Epithelial cell of esophagus (primary cell): ENCODE measurements around the genes FBXL14, TEX52 and TULP3.

DNA sequence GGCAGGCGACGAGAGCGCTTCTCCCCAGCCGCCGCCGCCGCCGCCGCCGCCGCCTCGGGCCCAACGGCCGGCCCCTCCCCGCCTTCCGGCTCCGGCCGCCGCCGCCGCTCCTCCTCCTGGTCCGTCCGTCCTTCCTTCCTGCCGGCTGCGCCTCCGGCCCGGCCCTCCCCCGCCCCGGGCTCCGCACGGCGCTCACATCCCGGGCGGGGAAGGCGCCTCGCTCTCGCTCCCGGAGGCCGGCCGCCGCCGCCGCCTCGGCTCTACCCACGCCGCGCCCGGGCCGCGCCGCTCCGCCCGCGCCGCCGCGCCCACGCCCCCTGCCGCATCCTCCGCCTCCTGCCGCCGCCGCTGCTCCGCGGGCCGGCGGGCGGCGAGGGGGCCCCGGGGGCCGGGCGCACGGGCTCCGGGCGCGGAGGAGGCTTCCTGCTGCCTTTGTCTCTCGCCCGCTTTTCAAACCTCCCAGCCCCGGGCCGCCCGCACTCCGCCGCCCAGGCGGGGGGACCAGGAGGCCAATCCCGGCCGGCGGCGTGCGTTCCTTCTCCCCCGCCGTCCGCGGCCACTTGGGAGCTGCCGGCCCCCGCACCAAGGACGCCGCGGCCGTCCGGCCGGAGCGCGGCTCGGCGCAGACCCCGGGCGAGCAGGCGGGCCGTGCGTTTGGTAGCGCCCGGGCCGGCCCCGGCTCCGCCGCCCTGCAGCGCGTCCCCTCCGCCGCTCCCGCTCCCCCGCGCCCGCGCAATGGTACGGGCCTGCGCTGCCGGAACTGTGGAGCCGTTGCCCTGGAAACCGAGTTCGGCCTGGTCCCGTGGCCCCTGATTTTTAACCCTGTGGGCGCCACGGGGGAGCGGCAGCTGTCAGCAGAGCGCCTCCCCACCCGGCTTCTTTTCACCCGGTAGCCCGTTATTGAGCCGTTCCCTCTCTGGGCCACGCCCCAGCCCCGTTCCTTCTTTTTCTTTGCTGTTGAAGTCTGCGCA lies at the start of gene FBXL14:
Gene FBXL14 (minus strand): TSS at position 452 of the 971 bp plus-strand sequence.
- RRBS: 3% methylated on average over 75 of the region's 143 CpGs

DNA sequence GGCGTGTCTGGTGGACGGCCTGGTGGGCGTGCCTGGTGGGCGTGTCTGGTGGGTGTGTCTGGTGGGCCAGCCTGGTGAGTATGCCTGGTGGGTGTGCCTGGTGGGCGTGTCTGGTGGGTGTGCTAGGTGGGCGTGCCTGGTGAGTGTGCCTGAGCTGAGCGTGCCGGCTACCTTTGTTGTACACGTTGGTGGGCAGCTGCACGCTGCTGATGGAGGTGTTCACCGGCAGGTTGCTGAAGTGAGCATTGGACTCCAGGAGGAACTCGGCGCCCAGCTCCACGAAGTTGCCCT lies 10.8 kb downstream of the CACNA2D4 start:
- RRBS: 8% methylated on average over 4 of the region's 14 CpGs

GRCh38 chr12:2248744-2249524 lies 196.1 kb downstream of the CACNA1C start:
- RRBS: no CpG with 5 or more reads among the region's 12 CpGs

GRCh38 chr12:2302324-2302492 lies 249.4 kb downstream of the CACNA1C start:
- RRBS: no CpG with 5 or more reads among the region's 5 CpGs

GRCh38 chr12:2490767-2491340 lies 303.9 kb upstream of the FKBP4 start:
- RRBS: no CpG with 5 or more reads among the region's 6 CpGs

DNA sequence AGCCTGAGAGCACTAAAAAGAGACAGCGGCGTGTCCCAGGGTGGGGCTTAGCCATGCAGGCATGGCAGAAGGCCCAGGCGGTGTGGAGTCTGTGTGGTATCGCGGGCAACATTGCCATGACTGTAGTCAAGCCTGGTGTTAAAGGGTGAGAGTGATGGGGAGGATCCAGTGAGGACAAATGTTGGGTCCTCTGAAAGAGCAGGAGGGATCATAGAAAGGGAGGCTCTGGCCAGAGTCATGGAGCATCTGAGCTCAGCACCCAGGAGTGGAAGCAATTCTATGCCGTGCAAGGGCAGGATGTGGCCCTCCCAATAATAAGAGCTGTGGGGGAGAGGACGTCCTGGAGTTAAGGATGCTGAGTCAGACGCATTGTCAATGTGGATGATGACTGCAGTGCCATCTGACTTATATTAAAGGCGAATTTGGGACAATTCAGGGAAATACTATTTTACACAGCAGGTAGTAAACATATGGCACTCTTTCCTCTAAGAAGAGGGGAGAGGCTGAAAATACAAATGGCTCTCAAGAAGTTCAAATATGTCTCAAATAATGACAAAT lies 241.1 kb upstream of the FKBP4 start:
- RRBS: no CpG with 5 or more reads among the region's 9 CpGs

GRCh38 chr12:2676630-2676920 lies 118.2 kb upstream of the FKBP4 start:
- RRBS: no CpG with 5 or more reads among the region's 3 CpGs

- RRBS: no CpG with 5 or more reads among the region's 17 CpGs
These were observed 11.0 kb downstream of the NRIP2 start for GRCh38 chr12:2823561-2824455.

GRCh38 chr12:2856163-2857388 lies at the start of gene TEX52:
TEX52 (minus strand) TSS chr12:2857039.
- RRBS: no CpG with 5 or more reads among the region's 15 CpGs

DNA sequence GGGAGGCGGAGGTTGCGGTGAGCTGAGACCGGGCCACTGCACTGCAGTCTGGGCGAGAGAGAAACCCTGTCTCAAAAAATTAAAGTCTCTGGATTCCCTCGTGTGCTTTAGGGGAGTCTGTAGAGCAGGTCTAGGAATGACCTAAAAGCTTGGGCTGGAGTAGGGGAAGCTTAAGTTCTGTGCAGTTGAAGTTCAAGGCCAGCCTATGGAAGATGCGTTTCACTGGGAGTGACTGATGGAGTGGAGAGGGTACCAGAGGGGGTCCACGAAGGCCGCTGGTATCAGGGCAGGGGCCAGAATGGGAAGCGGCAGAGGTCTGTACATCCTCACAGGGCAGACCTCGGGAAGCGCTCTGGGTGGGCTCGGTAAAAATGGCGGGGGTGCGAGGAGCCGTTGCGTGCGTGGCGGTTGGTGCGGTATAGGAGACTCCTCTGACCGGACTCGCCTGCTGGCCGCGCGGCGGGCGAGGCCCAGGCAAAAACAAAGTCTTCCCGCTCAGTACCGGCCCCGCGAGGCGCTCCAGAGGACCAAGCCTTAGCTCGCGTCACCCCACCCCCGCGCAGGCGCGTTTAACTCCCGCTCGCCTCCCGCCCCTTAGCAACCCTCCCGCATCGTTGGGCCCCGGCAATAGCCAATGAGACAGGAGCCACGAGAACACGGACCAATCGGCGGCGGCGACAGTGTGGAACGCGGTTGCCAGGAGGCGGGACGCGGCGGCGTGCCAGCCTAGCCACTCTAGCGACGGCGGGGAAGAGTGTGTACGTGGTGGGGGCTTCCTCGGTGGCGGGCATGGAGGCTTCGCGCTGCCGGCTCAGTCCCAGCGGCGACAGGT lies at the start of gene TULP3:
Gene TULP3 (plus strand): TSS at position 733 of the 832 bp plus-strand sequence.
- RRBS: 2% methylated on average over 12 of the region's 67 CpGs

GRCh38 chr12:2982309-2982794 lies 23.2 kb downstream of the TEAD4 start:
- RRBS: no CpG with 5 or more reads among the region's 13 CpGs

DNA sequence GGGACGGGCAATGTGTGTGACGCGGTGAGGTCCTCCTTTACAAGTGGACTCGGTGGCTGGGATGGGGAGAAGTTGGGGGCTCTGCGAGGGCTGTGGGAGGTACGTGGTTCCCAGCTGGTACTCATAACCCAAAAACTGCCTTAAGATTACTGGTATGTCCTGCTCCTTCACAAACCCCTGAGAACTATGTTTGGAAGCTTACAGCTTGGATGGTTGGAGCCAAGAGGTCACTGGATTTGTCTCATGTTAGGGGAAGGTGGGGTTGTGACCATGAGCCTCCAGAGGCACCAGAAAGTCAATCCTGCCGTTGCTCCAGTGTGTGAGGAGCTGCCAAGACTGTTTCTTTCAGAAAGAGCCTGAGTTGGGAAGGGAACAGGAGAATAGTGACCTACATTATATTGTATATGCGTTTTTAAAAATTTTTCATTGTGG lies 33.5 kb downstream of the TEAD4 start:
- RRBS: no CpG with 5 or more reads among the region's 8 CpGs

GRCh38 chr12:3130028-3130486 lies 52.9 kb downstream of the TSPAN9 start:
- RRBS: no CpG with 5 or more reads among the region's 15 CpGs

DNA sequence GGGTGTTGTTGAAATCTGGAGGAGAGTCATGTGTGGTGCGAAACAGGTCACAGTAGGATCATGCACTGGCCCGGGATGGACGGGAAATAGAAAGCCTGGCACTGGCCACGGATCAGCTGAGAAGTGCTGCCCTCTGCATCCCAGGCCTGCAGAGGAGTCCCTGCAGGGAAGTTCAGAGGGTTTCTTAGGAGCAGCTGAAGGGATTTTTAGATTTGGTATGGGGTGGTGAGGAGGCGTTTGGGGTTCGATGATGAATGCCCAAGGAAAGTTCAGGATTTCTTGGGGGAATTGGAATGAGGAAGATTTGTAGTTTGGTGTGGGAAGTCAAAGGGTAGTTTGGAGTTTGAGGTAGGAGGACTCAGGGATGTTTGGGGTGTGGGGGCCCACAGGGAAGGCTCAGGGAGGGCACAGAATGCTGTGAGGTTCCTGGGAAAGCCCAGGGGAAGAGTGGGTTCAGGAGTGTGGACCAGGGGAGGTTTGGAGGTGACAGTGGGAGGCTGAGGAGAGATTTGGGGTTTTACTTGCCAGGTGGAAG lies 63.3 kb downstream of the TSPAN9 start:
- RRBS: no CpG with 5 or more reads among the region's 6 CpGs

DNA sequence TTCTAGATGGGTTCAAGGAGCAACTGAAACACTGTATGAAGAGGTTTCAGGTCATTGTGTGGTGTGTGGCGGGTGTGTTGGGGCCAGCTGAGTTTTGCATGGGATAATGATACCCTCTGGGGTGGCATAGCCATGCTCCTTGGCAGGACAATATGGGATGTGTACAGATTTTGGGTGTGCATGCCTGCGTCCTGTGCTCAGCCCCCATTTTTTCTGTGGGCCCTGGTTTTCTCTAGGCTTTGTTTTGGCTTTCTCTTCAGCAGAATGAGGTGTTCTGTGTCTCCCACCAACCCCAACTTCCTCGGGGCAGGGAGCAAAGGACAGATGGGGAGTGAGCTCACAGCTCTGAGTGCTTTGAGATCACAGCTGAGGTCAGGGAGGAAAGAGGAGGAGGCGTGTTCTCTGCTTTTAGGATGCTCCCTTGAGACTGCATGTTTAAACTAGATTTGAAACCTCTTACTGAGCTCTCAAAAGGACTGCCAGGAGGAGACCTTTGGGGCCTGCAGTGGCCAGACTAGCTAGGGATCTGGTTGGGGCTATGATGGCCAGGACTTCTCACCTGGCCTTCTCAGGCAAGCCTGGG lies 140.9 kb downstream of the TSPAN9 start:
- RRBS: no CpG with 5 or more reads among the region's 4 CpGs

- RRBS: no CpG with 5 or more reads among the region's 13 CpGs
These were observed 149.9 kb downstream of the TSPAN9 start for GRCh38 chr12:3226880-3227715.

DNA sequence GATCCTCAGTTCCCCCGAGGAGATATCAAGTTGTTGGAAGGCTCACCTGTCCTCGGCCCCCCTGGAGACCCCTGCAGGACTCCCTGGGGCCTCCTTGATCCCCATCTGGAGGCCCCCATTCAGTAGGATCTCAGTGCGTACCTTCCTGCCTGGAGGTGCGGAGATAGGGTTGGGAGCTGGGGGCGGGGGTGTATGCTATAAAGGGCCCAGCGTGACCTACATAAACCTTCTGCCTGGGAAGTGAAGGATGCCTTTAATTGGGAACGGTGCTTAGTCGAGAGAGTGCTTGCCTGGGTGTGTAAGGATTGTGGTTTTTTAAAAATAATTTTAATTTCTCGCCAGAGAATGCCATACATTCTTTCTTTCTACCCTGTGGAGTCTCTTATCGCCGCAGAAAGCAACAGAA lies 153.6 kb downstream of the TSPAN9 start:
- RRBS: no CpG with 5 or more reads among the region's 11 CpGs

- RRBS: no CpG with 5 or more reads among the region's 20 CpGs
These were observed 167.1 kb downstream of the TSPAN9 start for GRCh38 chr12:3244254-3244753.

DNA sequence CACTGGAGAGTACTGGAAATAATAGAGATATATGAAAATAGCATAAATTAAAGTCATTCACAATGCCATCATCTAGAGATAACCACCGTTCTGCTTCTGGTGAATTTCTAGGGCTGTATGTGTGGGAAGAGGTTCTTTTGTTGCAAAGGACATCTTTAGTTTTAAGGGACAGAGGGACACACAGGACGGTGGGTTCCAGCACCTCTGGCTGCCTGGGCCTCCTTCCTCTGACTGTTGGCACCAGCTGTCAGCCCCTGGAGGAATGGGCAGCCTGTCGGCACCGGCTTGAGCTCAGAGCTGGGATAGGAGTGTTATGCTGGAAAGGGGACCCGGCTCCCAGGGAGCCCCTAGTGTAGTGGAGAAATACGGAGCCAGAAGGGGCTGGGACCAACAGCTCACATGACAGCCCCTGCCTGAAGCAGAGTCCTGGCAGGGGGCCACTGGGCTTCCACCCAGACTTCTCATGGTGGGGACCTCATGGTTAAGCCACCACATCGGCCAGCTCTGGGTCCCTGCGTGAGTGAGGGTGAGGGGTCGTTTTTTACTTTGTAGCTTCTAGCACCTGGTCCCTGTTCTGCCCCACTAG lies 174.4 kb downstream of the TSPAN9 start:
- RRBS: no CpG with 5 or more reads among the region's 9 CpGs

- RRBS: 85% methylated on average over 9 of the region's 33 CpGs
These were observed 178.8 kb downstream of the TSPAN9 start for GRCh38 chr12:3255737-3256678.